Camera-type eye (tissue), 1 donor: ENCODE measurements around the gene KRR1.

GRCh38 chr12:72076348-72076613 lies 137.6 kb downstream of the TPH2 start:
- RAMPAGE, long total RNA, result no peak

GRCh38 chr12:72087022-72087461 lies 148.4 kb downstream of the TPH2 start:
- RAMPAGE, long total RNA, result no peak

DNA sequence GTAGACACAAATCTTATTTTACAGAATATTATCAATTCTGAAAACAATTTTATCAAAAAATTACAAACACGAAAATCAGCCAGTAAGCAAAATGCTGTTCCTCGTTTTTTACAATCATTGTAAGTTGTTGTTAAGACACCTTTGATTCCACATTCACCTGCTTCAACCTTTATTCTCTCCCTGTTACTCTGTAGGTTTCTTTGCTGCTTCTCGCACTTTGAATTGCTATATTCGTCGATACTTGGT lies 857.3 kb downstream of the TRHDE start:
- RAMPAGE, long total RNA, result no peak

- RAMPAGE, long total RNA, result no peak
Observed at GRCh38 chr12:74540796-74541472, 3.3 kb downstream of the ATXN7L3B start.

DNA sequence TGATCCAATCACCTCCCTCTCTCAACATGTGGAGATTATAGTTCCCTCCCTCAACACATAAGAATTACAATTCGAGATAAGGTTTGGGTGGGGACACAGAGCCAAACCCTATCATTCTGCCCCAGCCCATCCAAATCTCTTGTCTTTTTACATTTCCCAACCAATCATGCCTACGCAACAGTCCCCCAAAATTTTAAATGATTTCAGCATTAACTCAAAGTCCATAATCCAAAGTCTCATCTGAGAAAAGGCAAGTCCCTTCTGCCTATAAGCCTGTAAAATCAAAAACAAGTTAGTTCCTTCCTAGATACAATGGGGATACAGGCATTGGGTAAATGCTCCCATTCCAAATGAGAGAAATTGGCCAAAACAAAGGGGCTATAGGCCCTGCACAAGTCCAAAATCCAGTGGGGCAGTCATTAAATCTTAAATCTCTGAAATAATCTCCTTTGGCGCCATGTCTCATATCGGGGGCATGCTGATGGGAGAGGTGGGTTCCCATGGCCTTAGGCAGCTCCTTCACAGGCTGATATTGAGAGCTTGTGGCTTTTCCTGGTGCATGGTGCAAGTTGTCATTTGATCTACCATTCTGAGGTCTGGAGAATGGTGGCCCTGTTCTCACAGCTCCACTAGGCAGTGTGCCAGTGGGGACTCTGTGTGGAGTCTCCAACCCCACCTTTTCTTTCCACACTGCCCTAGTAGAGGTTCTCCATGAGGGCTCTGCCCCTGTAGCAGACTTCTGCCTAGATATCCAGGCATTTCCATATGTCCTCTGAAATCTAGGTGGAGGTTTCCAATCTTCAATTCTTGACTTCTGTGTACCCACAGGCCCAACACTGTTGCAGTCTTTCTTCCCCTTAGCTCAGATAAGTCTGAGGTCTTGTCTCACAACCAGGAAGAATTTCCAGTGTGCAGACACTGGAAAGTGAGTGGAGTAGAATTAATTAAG lies 25.9 kb downstream of the GLIPR1L1 start:
- RAMPAGE, long total RNA, result no peak

DNA sequence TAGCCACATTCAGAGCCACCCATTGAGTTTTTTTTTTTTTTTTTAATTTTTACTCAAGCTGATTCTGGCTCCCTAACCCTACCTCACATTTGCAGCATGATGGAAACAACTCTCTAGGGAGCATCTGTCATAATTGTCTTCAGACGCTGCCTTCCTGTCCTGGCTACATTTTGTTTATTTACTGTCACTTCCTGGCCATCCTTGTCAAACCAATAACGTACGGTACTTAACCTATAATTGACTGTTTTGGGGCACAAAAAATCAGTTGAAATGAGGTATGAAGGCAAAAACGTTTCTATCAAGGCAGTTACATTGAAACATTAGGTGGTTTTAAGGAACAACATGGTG lies 2.1 kb downstream of the GLIPR1 start:
- RAMPAGE, long total RNA, result no peak

GRCh38 chr12:75510806-75511997 lies at the start of gene KRR1:
Gene KRR1, minus strand, starts transcription at chr12:75511609.
- RAMPAGE, long total RNA, result start-site peak on the minus strand at chr12:75511601-75511616, 306 reads

DNA sequence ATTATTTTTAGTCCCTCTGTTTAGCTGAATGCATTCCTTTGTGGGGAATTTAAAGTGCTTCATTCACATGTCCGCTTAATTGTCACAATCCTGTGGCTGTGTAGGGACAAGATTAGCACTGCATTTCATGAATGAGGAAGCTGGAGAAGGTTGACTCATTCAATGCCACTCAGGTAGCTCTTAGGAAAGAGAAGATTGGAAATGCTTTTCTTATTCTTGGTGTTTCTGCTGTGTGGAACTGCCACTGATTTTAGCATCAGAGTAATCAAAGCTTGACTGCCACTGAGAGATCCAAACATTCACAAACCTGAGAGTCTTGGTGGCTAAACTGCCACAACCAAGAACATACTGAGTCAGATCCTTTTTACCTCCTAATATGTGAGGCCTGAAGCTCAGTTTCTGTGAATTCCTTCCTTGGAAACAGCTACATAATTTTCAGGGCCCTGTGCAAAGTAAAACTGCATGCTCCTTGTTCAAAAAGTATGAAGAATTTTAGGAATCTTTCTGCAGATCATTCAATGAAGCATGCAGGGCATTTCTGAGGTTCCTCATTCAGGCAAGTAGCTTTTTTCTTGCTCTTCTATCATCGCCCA lies 42.2 kb upstream of the KRR1 start:
- RAMPAGE, long total RNA, result no peak

DNA sequence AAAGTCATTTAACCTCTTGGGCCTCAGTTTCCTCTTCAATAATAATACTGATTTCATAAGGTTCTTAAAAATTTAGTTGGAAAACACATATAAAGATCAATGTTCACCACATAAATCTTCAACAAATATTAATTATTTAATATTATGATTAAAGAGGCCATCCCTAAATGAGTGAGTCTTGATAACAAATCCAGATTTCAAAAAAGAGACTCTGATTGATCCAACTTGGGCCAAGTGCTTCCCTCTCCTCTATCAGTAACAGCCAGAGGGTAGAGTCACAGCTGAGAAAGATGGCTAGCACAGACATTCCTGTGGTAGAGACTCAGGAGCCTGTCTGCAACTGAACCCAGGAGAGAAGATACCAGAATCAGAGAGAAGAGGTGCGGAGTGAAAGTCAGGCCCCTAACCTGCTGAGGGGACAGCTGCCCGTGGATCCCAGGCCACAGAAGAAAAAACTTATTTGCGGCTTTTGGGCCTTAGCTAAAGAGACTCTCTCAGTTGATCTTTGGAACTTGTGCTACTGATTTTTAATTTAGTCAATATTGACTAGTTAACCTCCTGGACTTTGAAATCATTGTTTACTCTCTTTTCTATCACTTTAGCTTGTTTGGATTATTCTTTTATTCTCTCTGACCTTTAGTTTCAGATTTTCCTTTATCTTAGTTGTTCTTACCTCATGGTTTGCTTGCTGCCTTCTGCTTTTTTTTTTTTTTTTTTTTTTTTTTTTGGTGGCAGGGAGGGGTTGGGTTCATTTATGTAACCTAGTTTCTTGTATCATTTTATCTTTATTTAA lies 154.7 kb upstream of the KRR1 start:
- RAMPAGE, long total RNA, result no peak

GRCh38 chr12:75720659-75721280 lies 209.4 kb upstream of the KRR1 start:
- RAMPAGE, long total RNA, result no peak

- RAMPAGE, long total RNA, result no peak
Observed at GRCh38 chr12:75783078-75783553, 271.7 kb upstream of the KRR1 start.

GRCh38 chr12:75877985-75878772 lies 206.3 kb downstream of the NAP1L1 start:
- RAMPAGE, long total RNA, result no peak

DNA sequence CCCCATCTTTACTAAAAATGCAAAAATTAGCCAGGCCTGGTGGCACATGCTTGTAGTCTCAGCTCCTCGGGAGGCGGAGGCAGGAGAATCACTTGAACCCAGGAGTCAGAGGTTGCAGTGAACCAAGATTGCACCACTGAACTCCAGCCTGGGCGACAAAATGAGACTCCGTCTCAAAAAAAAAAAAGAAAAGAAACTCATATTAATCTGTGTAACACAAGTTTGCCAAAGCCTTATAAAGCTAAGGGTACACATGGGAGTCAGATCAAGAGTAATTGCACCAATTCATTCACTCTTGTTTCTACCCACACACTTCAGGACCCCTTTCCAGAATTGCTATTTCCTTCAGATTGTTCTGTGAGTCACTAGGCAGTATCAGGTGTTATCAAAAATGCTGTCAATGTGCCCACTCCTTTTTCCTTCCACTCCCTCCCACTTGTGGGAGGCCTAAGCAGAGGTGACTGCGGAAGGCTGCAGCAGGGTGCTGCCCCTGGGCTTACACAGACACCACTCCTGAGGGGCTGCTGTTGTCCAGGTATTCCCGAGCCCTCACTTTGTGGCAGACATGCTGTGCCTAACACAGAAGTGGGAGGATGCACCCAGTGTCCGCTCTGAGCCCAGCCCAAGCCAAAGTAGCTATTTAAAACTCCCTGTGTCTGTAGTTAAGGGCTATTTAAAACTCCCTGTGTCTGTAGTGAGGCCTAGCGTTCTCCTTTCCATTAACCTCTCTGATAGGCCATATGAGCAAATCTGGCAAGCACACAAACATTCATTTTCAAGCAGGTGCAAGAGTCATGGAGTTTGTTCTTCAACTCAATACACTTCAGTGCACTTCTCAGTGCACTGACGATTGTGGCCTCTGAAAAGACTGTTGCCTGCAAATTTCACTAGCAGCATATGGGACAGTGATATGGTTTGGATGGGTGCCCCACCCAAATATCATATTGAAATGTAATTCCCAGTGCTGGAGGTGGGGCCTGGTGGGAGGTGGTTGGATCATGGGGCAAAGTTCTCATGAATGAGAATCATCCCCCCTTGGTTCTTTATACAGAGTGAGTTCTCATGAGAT lies 170.9 kb downstream of the NAP1L1 start:
- RAMPAGE, long total RNA, result no peak

DNA sequence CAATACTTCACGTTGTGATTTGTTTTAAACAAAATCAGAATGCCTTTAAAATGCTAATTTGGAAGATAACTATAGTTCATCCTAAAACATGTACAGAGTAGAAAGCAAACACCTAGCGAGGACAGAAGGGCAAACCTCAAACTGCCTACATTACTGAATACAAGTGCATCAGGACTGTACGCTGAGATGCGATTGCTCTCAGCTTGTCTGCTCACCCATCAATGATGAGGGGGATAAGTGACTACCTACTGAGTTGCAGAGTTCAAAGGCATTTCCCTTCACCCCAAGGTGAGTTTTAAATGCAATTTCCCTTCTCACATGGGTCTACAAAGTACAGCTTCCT lies 105.8 kb downstream of the NAP1L1 start:
- RAMPAGE, long total RNA, result no peak

- RAMPAGE, long total RNA, result no peak
Observed at GRCh38 chr12:76029766-76030440, 54.6 kb downstream of the NAP1L1 start.

- RAMPAGE, long total RNA, result no peak
Observed at GRCh38 chr12:76037105-76038216, 47.0 kb downstream of the NAP1L1 start.

- RAMPAGE, long total RNA, result no peak
Observed at GRCh38 chr12:76467566-76468340, 91.8 kb downstream of the OSBPL8 start.

DNA sequence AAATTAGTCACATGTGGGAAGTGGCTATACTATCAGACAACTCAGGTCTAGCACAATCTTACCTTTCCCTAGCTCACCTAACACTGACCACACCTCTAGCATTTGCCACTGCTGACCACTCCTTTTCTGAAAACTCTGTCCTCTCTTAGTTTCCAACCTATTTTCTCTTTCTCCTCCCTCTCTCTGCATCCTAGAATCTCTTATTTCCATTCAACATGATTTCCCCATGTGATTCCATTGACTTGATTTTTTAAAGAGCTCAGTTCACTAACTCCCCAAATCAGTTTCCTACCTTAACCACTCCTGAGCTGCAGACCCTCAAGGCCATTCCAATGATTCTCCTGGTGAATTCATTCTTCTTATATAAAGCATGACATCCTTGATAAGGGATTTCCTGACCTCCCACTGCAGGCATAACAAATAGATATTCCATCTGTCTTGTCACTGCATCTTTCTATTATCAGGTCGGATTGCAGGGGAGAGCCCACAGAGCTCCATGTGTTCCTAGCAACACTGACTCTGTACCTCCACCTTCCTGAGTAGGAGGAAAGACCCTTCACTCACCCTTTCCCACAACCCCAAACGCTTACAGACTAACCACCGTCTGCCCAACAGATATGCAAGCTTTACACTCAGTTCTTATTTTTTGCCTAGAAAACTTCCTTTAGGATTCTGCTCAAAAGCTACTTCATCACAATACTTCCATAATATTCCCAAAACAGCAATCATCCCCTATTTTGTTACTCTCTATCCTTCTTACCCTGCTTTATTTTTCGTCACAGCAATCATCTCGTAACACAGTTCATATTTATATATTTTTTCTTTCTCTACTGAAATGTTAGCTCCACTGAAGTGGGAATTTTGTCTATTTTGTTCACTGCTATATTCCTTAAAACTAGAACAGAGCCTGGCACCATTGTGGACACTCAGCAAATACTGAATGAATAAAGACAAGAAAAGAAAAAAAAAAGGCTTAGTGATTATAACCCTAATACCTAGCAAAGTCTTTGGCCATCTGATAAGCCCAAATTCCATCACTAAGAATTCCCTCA lies 90.3 kb downstream of the OSBPL8 start:
- RAMPAGE, long total RNA, result no peak

GRCh38 chr12:76556197-76556695 lies 3.3 kb downstream of the OSBPL8 start:
- RAMPAGE, long total RNA, result no peak

DNA sequence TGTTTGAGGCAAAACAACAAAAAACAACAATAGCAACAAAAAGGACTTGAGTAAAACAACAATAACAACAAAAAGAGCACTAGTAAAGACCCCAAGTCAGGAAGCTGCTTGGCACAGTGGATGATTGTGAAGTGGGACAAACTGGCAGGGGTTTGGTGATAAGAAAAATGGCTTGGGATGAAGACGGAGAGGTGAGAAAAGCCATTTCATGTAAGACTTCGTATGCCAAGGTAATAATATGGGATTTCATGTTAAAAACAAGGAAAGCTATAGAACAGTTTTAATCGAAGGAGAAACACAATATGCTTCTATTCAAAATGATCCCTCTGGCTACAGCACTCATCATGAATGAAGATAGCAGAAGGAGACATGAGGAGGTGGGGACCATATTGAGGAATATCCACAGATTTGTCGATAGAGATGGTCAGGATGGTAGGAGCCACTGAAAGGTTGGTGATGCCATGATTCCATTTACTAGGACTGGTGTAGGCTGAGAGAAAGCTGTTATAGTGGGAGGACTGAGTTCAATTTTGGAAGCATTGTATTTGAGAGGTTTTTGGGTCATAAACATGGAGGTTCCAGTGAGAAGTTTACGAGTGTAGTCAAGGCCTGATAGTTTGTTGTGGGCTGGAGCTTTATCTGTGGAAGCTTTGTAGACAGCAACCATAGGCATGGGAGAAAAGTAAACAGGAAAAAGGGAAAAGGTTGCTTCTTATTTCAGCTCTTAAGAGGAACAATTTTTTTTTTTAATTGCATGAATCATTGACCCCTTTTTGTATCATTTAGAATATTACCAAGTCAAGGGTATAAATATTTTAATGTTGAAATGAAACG lies 103.8 kb upstream of the NAV3 start:
- RAMPAGE, long total RNA, result no peak